Transverse colon (tissue), 4 donors: ENCODE measurements around the genes EML1 and EVL.

DNA sequence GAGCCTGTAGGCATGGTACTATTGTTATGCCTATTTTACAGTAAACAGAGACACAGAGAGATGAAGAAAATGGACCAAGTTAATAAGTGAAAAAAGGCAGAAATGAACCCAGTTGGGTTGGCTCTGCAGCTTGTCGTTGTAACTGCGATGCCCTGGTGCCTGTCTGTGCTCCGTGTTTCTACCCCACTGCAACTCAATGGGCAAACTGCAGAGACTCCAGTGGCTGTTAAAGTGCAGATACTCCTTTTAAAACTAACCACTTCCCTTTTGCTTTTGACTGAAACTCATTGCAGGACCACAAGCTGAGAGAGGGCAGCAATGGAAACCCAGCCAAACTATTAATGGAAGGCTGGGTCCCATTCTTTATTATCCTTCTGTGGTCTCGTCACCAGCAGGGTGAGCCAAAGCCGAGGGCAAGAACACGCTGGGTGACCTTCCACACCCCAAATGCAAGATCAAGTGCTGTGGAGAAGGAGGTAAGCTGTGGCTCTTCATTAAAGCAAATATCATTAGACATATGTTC is 910.4 kb downstream of the VRK1 start:
- PRO-cap = unidirectional peak, minus-strand start at position 198 of the sequence
- RAMPAGE, long total RNA, 4 experiments = no peak in any of the 4 experiments

- PRO-cap = no peak
- RAMPAGE, long total RNA, 4 experiments = no peak in any of the 4 experiments
These were observed 1136.0 kb downstream of the BCL11B start for GRCh38 chr14:98135860-98136530.

- PRO-cap = no peak
- RAMPAGE, long total RNA, 4 experiments = no peak in any of the 4 experiments
These were observed 1133.8 kb downstream of the BCL11B start for GRCh38 chr14:98138089-98138699.

- PRO-cap = no peak
- RAMPAGE, long total RNA, 4 experiments = no peak in any of the 4 experiments
These were observed 788.5 kb downstream of the BCL11B start for GRCh38 chr14:98483565-98483785.

- PRO-cap = no peak
- RAMPAGE, long total RNA, 4 experiments = no peak in any of the 4 experiments
These were observed 239.4 kb downstream of the BCL11B start for GRCh38 chr14:99032649-99032894.

GRCh38 chr14:99075961-99076394 is 196.0 kb downstream of the BCL11B start:
- PRO-cap = no peak
- RAMPAGE, long total RNA, 4 experiments = no peak in any of the 4 experiments

- PRO-cap = no peak
- RAMPAGE, long total RNA, 4 experiments = no peak in any of the 4 experiments
These were observed 19.5 kb downstream of the BCL11B start for GRCh38 chr14:99252371-99252977.

- PRO-cap = no peak
- RAMPAGE, long total RNA, 4 experiments = no peak in any of the 4 experiments
These were observed 5.2 kb downstream of the SETD3 start for GRCh38 chr14:99475174-99476130.

- PRO-cap = bidirectional peak, plus-strand start at chr14:99480241, minus-strand start at chr14:99479950; unidirectional peak, plus-strand start at chr14:99480435
- RAMPAGE, long total RNA, 4 experiments = no peak in any of the 4 experiments
These were observed 807 bp downstream of the SETD3 start for GRCh38 chr14:99479609-99480494.

DNA sequence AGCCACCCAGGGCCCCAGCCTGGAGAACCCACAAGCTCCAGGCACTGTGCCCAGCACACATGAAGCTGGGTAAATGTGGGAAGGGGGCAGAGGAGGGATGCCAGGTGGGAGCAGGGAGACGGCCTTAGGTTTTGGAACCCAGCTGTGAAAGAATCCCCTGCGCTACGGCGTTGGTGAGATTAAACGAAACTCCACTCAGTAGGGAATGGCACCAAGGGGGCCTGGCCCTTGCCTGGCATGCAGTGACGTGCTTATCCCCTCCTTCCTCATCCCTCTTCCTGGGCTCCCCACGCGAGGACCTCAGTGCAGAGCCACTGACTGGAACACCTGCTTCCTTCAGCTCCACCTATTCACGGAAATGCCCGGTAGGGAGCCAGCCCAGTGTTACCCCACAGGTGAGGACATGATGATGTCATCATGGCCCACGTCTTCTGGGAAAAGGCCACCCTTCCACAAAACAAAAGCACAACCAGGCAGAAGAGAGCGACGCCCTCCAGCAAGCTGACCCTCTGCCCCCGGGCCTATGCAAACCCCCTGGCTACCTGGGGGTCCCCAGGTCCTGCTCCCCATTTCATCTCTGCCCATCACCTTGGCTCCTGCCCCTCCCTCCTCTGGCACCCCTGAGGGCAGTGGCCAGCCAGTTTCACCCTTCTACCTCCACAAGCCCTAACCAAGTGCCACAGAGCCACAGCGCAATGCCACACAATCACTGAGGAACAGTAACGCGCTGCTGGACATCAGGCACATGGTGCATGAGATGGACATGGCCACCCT is 42.1 kb downstream of the CCDC85C start:
- PRO-cap = unidirectional peak, minus-strand start at position 325 of the sequence
- RAMPAGE, long total RNA, 4 experiments = no peak in any of the 4 experiments

- PRO-cap = no peak
- RAMPAGE, long total RNA, 4 experiments = no peak in any of the 4 experiments
These were observed 40.6 kb upstream of the EML1 start for GRCh38 chr14:99752501-99753104.

DNA sequence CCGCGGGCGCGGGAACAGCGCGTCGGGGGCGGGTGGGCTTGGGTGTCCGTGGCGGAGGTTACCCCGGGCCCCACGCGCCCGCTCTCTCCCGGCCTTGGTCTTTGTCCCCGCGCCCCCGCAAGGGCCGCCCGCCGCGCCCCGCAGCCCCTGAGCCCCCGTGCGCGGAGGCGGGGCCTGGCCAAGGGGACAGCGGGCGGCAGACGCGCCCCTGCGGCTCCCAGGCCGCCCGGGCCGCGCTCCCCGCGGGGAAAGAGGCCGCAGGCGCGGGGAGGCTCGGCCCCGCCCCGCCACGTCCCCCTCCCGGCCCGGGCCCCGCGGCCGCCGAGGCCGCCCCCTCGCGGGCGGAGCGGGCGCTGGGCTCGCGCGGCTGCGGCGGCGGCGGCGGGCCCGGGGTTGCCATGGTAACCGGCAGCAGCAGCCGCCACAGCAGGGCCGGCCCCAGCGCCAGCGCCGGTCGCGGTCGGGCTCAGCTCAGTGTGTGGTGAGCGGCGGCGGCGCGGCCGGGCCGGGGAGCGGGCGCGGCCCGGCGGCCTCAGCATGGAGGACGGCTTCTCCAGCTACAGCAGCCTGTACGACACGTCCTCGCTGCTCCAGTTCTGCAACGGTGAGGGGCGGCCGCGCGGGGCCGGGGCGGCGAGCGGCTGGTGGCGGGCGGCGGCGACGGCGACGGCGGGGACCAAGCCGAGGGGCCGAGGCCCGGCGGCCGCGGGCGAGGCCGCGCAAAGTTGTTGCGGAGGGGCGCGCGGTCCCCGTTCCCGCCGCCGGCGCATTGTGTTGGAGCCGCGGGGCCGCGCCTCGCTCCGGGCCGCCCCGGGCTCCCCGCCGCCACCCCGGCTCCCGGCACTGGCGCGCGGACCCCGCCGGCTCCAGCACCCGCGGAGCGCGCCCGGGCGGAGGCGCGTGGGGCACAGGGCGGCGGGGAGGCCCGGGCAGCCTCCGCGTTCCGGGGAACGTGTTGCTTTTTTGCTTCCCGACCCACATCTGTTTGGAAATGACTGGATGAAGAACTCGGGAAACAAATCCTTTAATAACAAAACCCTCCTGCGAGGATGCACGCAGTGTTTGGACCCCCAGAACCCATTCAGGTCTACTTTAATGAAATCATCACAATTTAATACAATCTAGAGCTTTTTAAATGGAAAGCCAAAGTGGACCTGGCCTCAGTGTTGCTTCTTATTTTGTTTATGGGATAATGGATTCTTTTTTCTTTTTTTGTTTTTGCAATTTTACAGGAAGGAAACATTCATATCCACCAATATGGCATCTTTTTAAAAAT is at the start of gene EML1:
EML1 (plus strand) TSS at position 474 of the 1,276 bp plus-strand sequence.
- PRO-cap = bidirectional peak, plus-strand start at position 477 of the sequence, minus-strand start at position 248 of the sequence
- RAMPAGE, long total RNA, 4 experiments = no peak in any of the 4 experiments

GRCh38 chr14:99809325-99810330 is 16.4 kb downstream of the EML1 start:
- PRO-cap = no peak
- RAMPAGE, long total RNA, 4 experiments = no peak in any of the 4 experiments

GRCh38 chr14:99908793-99909488 is 115.7 kb downstream of the EML1 start:
- PRO-cap = no peak
- RAMPAGE, long total RNA, 4 experiments = no peak in any of the 4 experiments

- PRO-cap = no peak
- RAMPAGE, long total RNA, 4 experiments = no peak in any of the 4 experiments
These were observed 117.5 kb upstream of the EVL start for GRCh38 chr14:99947580-99948229.

DNA sequence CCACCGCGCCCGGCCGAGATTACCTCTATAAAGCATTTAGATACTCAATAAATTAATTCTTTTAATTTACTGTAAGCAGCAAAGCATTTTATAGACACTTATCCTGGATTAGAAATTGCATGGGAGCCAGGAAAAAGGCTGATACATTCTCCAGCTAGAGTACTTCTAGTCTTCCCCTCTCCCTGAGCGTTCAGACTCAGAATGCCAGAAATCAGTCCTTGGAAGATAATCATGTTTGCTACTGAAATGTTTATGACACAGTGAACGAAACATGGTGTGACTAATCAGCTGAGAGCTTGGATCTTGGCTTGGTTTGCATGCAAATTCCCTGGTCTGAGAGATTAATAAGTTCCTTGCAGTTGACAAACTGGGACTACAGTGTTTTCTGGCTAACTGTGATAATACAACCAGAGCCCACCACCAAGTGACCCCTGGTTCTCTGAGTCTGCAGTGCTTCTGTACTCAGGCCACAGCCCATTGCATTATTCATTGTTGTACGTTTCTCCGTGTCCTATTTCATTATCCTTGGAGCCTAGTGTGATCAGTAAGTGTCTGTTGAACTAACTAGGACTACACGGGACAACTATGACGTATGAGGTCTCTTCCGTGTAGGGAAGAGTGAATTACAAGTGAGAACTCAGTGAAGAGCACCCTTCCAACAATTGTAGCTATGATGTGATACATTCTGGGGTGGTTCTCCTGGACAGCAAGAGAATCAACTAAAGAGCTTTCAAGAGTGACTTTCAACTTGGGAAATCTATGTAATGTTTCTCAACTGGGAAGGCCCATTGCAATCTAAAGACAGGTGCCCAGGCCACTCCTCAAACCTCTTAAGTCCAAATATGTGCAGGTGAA is 34.6 kb upstream of the EVL start:
- PRO-cap = unidirectional peak, minus-strand start at position 203 of the sequence
- RAMPAGE, long total RNA, 4 experiments = no peak in any of the 4 experiments

DNA sequence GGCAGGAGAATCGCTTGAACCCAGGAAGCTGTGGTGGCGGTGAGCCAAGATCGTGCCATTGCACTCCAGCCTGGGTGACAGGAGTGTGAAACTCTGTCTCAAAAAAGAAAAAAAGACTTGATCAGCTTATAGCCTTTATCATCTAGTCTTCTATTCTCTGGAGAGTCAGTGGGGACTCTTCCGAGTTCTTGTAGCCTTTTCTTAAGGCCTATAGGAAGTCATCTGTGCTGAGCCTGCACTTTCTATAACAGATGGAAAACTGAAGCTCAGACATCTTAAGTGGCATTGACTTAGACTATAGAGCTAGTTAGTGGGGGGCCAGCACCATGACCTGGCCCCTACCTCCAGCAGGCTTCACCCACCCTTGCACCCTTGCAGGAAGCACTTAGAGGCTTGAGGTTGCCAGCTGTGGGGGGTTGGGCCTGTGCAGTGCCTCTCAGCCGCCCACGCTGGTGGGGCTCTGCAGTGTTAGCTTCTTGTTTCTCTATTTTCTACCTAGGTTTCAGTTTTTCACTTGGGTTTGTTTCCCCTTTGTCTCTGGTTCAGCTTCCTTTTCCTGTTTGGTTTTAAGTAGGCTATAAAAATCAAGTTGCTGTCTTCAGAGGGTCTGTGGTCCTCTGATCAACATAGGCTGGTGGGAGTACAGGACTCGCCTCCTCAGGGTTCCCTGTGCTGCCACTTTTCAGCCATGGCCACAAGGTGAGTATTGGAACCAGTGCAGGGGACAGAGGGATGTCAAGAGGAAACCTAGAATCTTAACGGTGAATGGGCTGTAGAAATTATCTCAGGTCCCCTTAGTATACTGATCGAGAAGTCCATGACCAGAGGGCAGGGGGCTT is at the start of gene EVL:
EVL (plus strand) TSS at position 610 of the 839 bp plus-strand sequence.
- PRO-cap = bidirectional peak, plus-strand start at position 595 of the sequence, minus-strand start at position 413 of the sequence
- RAMPAGE, long total RNA, 4 experiments = start-site peak on the plus strand in 2 of 4 experiments, centred at positions 608 to 610 of the sequence, 67 to 320 reads per replicate

- PRO-cap = no peak
- RAMPAGE, long total RNA, 4 experiments = no peak in any of the 4 experiments
These were observed 8.6 kb downstream of the EVL start for GRCh38 chr14:100073774-100074211.

- PRO-cap = no peak
- RAMPAGE, long total RNA, 4 experiments = no peak in any of the 4 experiments
These were observed 41.4 kb downstream of the EVL start for GRCh38 chr14:100106588-100107111.

- PRO-cap = no peak
- RAMPAGE, long total RNA, 4 experiments = no peak in any of the 4 experiments
These were observed 25.0 kb downstream of the DEGS2 start for GRCh38 chr14:100134170-100135046.